ENCODE data around the gene CEP295NL.

- PRO-cap, result no peak
- RAMPAGE, long total RNA, 3 experiments, result no peak in any of the 3 experiments
Observed at GRCh38 chr17:78251252-78251945, 20.0 kb downstream of the TMEM235 start.

DNA sequence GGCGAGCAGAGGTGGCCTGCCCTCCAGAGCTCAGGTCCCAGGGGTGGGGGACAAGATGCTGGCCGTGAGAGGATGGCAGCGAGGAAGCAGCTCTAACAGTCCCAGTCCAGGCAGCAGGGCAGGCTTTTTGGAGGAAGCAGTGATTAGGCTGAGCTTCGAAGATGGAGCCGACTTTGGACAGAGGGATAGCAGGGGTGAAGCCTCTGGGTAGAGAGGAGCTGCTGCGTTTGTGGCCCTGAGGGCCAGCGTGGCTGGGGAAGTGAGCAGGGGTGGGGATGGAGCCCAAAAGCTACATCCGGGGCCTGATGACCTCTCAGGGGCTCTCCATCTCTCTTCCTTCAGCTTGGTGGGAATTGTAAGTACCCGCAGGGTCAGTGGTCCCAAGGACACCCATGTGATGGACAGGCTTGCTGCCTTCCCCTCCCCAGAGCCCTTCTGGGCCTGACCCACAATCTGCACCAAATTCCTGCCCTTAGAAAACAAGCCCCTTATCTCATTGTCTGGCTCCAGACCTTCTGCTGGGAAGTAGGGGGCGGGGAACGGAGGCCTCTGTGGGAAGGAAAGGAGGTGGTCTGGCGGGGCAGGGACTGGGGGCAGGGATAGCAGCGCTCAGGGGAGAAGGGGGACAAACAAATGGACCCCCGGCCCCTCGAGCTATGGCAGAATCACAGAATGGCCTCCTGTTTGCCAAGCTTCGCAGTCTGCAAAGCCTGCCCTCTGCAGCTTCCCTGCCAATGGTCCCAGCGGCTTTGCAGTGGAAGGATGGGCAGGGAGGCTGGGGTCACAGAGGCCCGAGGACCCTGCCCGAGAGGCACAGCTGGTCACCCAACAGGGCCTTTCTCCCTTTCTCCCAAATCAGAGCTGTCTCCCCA is 25.2 kb downstream of the TMEM235 start:
- PRO-cap, result no peak
- RAMPAGE, long total RNA, 3 experiments, result no peak in any of the 3 experiments

DNA sequence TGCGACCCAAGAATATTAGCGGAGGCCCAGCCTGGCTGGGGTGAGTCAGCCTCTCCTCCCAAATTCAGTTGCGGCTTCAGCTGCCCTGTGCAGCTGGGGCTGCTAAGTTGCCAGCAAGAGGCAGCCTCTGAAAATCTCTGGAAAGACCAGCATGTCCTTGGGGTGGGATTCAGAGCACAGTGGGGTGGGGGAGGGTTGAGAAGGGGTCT is 17.0 kb downstream of the SOCS3 start:
- PRO-cap, result unidirectional peak, plus-strand start at position 67 of the sequence; unidirectional peak, plus-strand start at position 92 of the sequence
- RAMPAGE, long total RNA, 3 experiments, result no peak in any of the 3 experiments

- PRO-cap, result no peak
- RAMPAGE, long total RNA, 3 experiments, result no peak in any of the 3 experiments
Observed at GRCh38 chr17:78358529-78359358, 1.1 kb downstream of the SOCS3 start.

DNA sequence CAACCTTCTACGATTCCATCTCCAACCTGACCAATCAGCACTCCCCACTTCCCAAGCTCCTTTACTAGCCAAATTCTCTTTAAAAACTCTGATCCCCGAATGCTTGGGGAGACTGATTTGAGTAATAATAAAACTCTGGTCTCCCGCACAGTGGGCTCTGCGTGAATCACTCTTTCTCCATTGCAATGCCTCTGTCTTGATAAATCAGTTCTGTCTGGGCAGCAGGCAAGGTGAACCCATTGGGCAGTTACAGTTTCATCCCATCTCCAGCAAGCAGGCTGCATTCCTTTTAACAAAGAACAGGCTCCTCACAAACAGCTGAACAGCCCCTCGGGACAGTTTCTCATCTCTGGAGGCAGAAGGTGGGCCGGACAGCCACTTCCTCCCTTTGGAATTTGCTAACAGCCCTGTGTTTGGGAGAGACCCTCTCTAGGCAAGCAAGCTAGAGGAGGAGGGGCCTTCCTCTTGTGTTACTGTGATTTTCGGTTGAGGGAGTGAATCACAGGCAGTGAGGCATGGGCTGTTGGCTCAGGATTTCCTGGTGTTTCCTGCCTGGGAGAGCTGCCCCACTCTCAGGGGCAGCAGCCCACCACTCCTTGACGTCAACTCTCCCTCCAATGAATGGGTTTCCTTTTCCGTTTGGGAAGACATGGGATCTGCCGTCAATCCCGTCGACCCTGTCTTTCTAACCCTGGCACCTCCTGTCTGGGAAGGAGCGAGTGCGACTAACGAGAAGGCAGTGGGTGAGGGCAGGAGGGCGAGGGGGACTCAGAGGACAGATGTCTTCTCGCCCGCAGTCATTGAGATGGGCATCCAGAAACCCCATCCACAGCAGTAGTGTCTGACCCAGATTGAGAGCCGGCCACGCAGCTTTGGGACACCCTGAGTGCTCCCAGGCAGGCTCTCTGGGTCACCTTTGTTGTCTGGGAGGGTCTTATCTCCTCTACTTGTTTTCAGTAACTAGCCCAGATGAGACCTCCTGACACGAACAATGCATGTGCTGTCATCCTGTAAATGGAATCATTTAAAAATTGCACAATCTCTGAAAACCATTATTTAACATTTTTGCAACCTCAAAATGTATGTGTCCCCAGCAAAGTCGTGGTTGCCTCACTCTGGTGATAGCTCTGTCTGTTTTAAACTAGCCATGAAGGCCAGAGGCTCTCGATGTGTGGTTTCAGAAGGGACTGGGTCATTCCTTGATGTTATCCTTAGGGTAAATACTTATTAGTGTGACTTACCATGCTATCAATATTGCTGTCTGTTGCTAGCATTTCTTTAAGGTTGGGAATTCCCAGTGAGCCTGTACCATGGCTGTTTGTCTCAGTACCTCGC is 3.5 kb upstream of the PGS1 start:
- PRO-cap, result no peak
- RAMPAGE, long total RNA, 3 experiments, result no peak in any of the 3 experiments

DNA sequence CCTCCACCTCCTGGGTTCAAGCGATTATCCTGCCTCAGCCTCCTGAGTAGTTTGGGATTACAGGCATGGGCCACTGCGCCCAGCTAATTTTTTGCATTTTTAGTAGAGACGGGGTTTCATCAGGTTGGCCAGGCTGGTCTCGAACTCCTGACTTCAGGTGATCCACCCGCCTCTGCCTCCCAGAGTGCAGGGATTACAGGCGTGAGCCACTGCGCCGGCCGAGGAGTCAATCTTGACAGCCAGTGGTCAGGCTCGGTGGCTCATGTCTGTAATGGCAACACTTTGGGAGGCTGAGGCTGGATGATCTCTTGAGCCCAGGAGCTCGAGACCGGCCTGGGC is 704 bp upstream of the PGS1 start:
- PRO-cap, result no peak
- RAMPAGE, long total RNA, 3 experiments, result no peak in any of the 3 experiments

GRCh38 chr17:78411960-78412480 is 33.6 kb downstream of the PGS1 start:
- PRO-cap, result no peak
- RAMPAGE, long total RNA, 3 experiments, result no peak in any of the 3 experiments

DNA sequence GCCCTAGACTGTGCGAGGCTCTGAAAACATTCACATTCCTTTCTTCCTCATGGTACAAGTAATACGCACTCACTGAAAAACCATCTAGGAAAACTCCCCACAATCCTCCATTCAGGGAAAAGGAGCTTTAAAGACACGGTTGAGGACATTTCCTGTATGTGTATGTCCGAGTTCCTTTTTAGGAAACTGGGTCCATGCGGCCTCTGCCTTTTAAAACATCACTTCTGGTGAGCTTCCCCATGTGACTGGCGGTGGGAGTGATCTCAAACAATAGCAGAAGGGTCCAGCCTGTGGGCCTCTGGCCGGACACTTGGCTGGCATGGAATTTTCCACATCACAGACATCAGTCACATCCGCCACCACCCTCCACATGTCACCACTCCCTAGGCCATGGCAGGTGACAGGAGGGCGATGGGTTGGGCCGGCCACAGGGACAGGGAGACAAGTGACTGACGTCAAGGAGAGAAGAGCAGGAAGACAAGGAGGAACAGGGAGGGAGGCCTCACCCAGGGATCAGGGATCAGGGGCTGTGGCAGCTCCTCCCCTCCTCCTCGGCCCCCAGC is 83.8 kb downstream of the DNAH17 start:
- PRO-cap, result no peak
- RAMPAGE, long total RNA, 3 experiments, result no peak in any of the 3 experiments

GRCh38 chr17:78677649-78678032 is 100.4 kb upstream of the DNAH17 start:
- PRO-cap, result unidirectional peak, minus-strand start at chr17:78677811
- RAMPAGE, long total RNA, 3 experiments, result no peak in any of the 3 experiments

- PRO-cap, result no peak
- RAMPAGE, long total RNA, 3 experiments, result no peak in any of the 3 experiments
Observed at GRCh38 chr17:78739368-78739768, 42.7 kb downstream of the CYTH1 start.

DNA sequence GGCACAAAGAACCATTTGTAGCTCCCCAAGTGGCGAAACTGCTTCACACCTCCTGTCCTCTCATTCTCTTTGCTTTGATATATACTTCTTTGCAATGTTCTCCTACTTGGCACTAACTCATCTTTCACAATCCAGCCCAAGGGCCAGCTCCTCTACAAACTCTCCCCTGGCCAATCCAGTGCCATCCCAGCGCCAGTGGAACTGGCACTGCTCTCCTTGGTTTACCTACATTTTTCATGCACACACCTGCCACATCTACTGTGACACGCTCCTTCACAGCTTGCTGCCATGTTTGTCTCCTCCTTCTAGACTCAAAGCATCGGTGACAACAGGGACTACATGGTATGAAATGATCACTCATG is 12.8 kb downstream of the CYTH1 start:
- PRO-cap, result no peak
- RAMPAGE, long total RNA, 3 experiments, result no peak in any of the 3 experiments

GRCh38 chr17:78779338-78779600 is 2.8 kb downstream of the CYTH1 start:
- PRO-cap, result no peak
- RAMPAGE, long total RNA, 3 experiments, result no peak in any of the 3 experiments

DNA sequence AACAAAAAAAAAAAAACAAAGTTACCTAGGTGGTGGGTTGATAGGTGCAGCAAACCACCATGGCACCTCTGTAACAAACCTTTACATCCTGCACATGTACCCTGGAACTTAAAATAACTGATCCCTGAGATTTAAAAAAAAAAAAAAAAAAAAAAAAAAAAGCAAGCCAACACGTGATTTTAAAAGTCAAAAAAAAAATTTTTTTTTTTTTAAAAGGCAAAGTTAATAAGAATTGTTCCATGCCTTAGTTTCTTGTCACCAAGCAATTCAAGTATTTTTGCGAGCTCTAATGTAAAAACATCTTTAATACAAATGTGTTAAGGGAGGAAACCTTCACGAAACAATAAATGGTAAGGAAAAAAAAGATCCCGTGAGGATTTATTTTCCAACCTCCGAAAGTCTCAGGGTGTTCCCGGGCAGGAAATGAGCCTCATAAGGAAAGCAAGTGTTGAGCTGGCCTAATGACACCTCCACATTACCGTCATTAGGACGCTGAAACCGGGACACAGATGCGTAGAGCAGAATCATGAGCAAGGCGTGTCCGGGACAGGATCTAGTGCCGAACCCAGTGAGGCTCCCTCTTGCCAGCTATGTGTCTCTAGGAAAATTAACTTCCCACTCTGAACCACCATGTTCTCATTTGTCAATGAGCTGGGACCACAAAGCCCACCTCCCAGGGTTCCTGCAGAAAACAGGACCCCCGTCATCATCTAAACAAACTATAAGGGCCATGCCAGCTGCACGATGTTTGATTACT is 22.6 kb upstream of the CYTH1 start:
- PRO-cap, result no peak
- RAMPAGE, long total RNA, 3 experiments, result no peak in any of the 3 experiments

DNA sequence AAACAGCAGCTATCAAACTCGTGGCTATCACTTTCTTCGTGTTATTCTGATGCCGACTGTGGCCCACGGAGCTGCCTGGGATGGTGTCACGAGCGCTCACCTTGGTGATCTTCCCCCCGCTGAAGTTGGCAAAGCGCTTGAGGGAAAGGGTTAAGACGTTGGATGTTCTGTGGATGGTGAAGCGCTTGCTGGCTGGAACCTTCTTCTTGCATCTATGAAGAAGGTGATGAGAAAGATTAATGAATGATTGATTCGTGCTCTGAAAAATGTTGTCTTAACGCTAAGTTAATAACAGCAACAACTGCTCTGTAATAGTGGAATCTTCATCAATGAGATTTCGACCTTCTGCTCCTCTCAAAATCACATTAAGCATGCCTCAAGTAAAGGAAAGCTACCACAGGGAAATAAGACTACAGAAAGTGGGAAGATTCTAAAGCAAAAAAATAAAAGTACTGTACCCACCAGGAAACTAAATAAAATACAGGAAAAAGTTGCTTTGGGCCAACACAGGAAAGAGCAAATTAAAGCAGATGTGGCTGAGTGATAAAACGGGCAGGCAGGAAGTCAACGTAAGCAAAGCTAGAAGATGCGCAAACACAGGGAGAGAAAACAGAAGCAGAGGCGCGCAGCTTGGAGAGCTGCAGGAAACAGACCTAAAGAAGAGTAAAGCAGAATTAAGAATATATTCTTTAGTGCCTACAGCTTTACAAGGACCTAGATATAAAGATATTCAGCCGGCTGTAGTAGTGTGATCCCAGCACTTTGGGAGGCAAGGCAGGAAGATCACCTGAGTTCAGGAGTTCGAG is 21.8 kb downstream of the USP36 start:
- PRO-cap, result no peak
- RAMPAGE, long total RNA, 3 experiments, result no peak in any of the 3 experiments

DNA sequence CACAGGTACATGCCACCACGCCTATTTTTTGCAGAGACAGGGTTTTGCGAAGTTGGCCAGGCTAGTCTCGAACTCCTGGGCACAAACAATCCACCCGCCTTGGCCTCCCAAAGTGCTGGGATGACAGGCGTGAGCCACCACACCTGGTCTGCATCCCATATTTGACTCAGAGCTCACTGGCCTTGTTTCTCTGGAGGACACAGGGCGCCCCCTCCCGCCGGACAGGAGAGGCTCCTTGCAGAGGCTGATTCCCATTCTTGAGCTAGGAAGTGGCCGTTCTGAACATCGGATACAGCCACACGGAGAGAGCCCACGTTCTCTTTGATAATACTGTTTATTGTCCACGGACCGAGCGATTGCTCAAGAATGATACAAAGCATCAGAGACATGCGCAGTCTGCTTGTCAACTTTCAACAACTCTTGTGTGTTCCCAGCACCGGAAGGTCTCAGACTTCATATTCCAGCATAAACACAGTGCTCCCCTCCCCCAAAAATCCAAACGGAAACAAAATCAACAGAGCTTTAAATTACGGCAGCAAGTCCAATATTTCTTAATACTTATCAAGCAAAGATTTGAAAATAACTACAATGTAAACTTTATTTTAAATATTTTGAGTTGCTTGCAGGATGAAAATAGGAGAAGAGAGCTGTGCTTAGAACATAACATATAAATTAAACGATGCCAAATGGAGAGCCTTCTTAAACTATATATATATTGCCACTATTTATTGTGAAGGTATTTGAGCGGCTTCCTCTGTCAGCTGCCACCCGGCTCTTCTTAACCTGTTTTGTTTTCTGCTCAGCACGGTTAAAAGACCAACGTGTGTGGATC is 12.3 kb upstream of the USP36 start:
- PRO-cap, result no peak
- RAMPAGE, long total RNA, 3 experiments, result no peak in any of the 3 experiments

- PRO-cap, result no peak
- RAMPAGE, long total RNA, 3 experiments, result no peak in any of the 3 experiments
Observed at GRCh38 chr17:78853494-78854394, 13.1 kb upstream of the USP36 start.

DNA sequence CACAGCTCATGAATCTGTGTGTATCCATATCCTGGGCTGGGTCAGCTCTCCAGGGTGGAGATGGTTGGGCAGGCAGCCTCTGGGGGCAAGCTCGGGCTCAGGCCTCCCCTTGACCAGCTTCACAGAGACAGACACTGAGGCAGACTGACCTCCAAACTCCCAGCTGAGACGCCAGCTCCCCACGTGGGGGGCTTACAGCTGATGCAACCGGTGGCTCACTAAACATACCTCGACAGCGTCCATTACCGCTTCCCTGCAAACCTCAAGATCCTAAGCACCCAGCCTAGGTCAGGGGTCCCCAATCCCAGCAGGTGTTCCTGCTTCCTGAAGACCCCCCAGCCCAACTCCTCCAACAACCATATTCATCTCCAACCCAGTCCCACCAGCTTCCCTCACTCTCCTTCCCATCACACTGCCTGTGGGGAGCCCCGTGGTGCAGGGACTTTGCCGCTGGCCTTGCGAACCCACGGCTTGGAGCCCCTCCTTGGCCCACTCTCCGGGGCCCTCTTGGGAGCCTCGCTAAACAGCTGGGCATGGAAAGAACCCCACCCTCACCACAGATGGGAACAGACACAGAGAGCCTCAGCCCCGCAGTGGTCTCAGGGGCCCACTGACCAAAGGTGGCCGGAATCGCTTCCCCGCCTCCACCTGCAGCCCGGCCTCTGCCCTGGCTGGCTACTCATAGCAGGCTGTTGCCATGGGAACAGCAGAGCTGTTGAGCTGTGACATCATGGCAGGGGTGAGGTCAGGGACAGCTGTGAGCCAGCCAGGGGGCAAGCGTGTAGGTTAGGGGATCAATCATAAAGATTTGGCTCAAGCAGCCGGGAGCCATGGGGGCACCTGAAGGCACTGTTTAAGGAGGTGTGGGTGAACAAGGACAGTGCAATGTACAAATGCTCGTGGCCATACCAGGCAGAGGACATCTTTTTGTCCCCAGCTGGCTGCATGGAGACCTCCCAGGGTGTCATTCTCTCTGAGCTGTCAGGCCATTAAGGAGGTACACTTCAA is at the start of gene CEP295NL:
Gene CEP295NL (minus strand): TSS at position 683 of the 1,008 bp plus-strand sequence.
- PRO-cap, result no peak
- RAMPAGE, long total RNA, 3 experiments, result no peak in any of the 3 experiments

- PRO-cap, result no peak
- RAMPAGE, long total RNA, 3 experiments, result no peak in any of the 3 experiments
Observed at GRCh38 chr17:78923269-78924489, 1.5 kb downstream of the TIMP2 start.

- PRO-cap, result no peak
- RAMPAGE, long total RNA, 3 experiments, result no peak in any of the 3 experiments
Observed at GRCh38 chr17:78947283-78948049, 22.3 kb upstream of the TIMP2 start.

- PRO-cap, result no peak
- RAMPAGE, long total RNA, 3 experiments, result no peak in any of the 3 experiments
Observed at GRCh38 chr17:79046479-79047156, 22.6 kb downstream of the C1QTNF1 start.

Measured in gastrocnemius medialis (tissue), 3 donors.